Cardiac septum (tissue), 1 donor: ENCODE measurements around a stretch of chrX.

DNA sequence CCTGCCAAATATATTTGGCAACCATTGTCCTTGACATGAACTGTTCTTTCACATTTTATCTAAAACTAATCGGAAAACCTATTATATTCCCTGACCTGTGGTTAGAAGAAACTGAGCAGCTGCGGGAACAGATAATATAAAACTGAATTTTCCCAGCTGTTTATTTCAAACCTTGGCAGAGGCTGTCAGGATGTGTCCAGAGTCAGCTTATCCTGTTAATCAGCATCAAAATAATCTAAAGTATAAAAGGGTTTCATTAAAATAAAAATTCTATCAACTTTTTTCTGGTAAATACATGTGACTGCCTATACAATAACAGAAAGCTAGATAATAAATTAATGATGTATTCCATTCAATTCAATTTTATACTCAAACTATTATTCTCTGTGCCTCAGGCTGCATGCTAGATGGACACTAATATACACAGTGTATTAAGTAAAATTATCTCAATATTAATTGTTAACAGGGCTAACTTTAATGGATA is 12.2 kb downstream of the F8 start:
- PRO-cap = unidirectional peak, plus-strand start at position 372 of the sequence

DNA sequence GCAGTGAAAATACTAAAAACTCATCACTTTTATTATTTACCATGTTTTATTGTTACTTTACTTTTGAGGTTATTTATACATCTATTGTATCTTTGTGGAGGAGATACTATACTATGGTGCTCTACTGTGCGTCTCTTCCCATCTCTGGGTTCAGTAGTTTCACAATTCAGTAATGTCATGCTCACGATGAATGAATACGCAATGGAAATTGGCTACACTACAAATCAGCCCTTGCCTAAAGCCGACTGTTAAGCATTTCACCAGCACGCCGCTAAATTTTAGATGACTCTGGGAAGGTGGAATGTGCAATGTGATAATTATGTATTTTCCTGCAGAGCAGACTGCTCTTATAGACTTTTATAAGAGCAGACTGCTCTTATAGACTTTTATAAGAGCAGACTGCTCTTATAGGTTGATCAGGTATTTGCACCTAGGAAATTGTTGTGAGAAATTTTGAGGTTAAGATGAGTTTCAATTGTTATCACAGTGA is 1.1 kb downstream of the FUNDC2 start:
- PRO-cap = bidirectional peak, plus-strand start at position 222 of the sequence, minus-strand start at position 146 of the sequence

DNA sequence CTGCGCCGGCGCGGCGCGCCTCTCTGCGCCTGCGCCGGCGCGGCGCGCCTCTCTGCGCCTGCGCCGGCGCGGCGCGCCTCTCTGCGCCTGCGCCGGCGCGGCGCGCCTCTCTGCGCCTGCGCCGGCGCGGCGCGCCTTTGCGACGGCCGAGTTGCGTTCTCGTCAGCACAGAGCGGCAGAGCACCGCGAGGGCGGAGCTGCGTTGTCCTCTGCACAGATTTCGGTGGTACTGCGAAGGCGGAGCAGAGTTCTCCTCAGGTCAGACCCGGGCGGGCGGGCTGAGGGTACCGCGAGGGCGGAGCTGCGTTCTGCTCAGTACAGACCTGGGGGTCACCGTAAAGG is 31.7 kb downstream of the IL9R start:
- PRO-cap = no peak